ENCODE measurements around a stretch of chr11.

- PRO-cap: unidirectional peak, plus-strand start at chr11:75143393
These were observed 7.8 kb upstream of the SLCO2B1 start for GRCh38 chr11:75143007-75143543.

GRCh38 chr11:75155880-75156435, 5.1 kb downstream of the SLCO2B1 start:
- PRO-cap: no peak

GRCh38 chr11:75202007-75202746, 38.4 kb upstream of the TPBGL start:
- PRO-cap: no peak

DNA sequence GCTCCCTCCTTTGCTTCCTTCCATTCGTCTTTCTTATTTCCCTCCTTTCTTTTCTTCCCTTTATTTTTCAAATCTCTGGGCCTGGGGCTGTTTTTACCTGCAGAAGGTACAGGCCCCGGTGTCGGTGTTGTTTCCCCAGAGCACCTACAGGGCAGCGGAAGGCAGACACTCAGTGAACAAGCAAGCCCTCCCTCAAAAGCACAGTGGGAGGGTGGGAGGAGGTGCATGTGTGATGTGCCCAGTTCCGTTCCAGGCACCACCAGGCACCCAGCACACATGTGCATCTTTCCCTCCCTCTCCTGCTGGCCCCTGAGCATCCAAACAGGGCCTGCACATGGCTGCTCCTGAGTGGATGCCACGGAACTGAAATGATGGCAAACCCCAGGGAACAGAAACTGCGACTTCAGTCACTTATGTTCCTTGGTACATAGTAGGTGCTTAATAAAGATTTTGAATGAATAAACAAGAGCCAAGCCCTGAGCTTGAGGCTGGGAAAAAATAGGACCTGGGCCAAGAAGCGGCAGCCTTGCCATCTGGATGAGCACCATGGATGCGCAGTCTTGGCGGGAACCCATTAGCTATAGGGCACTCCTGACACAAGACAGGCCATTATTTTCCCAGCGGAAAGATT, 47.8 kb downstream of the ARRB1 start:
- PRO-cap: no peak

- PRO-cap: no peak
These were observed 27.9 kb downstream of the ARRB1 start for GRCh38 chr11:75323469-75324042.

DNA sequence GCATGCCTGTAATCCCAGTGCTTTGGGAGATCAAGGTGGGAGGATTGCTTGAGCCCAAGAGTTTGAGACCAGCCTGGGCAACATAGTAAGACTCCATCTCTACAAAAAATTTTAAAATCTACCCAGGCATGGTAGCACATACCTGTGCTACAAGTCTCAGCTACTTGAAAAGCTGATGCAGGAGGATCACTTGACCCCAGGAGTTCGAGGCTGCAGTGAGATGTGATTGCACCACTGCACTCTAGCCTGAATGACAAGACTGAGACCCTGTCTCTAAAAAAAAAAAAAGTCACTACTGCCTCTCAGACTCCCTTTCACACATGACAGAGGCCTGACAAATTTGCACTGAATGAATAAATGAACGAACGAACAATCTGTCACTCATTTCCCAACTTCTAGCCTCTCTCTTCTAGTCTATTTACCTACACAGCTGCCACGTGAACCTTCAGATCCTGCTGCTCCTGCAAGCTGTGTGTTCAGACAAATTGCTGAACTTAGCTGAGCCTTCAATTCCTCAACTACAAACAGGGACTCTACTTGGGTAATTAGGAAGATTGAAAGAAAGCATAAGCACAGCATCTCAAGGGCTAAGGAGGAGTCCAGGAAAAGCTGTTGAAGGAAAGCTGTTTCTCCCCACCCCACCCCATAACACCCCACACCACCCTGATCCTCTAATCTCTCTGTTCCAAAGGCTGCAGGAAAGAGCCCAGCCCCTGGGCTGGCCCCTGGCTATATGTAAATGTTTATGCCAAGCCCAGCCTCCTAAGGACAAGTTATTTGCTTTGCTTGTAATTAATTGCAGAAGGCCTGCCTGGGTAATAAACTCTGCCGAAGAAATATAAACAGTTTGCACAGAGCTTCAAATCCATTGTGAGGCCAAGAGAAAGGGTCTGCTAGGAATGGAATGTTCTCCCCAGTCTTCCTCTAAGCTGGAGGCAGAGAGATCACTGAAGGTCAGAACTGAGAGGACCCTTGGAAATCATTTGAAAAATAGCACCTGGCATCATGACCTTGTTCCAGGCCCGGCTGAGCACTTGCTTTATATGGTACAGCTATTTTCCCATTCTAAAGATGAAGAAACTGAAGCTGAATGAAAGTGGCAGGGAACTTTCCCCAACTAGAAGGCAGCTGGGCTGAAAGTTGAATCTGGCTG, 21.4 kb downstream of the ARRB1 start:
- PRO-cap: no peak

DNA sequence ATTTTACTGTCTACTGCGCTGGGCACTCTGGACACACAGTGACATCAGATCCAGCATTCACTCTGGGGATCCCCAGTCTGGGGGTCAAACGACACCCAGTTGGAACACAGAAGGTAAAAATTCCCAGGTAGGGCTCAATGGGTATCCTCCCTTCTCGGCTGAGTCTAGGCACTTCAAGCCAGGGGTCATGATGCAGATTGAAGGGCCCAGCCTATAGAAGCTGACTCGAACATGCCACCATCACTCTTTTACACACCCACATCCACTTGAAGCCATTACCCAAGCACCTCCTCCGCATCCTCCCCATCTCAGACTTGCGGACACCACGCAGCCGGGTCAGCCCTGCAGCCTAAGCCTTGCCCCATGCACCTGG, 354 bp downstream of the KLHL35 start:
- PRO-cap: no peak

DNA sequence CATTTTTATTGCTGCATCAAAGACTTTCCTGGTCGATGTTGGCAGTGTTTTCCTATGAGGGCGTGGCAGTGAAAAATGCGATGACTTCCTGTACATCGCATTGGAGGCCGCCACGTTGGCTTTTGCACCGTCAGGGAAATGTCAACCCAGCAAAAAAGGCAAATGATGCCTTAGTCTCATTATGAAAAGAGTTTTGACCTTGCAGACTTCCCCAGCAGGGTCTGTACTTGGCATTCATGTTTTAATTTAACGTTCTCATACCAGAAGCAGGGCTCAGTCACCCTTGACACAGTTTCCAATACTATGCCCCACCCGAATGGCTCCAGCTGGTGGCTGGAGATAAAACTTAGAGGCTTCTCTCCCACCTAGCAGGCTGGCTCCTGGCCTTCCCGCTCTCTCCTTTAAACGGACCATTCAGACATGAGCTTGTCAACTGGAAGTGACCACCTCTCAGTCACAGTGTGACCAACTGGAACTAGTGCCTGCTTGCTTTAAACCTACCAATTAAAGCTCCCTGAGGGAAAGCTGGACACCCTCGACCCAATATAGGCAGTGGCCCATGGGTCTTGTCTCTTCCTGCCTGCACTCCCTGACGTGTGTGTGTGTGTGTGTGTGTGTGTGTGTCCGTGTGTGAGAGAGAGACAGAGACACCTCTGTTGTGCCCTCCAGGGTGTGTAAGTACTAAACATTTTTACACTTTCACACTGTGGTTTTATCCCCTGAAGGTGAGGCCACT, 8.7 kb upstream of the GDPD5 start:
- PRO-cap: no peak

GRCh38 chr11:75604289-75604890, 42.3 kb downstream of the SERPINH1 start:
- PRO-cap: no peak

DNA sequence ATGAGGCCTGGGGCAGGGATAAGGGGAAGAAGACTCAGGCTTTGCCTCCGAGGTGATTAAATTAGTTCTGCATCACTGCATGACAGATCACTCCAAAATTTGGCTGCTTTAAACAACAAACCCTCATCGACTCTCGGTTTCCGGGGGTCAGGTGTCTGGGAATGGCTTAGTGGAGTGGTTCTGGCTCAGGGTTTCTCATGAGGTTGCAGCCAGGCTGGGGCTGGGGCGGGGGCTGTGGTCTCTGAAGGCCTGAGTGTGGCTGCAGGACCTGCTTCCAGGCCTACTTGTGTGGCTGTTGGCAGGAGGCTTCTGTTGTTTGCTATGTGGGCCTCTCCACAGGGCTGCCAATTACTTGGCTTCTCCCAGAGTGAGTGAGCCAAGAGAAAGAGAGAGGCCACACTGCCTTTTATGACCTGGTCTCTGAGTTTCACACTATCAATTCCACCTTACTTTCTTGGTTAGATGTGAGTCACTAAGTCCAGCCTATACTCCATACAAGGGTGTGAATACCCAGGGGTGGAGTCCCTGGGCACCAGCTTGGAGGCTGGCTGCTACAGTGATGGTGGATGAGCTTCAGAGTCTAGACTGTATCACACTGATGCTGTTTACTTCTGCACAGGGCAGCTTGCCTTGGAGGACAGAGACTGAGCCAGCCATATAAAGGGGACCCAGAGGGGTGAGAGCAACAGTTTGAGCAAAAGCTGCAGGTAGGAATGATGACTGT, 16.0 kb downstream of the MOGAT2 start:
- PRO-cap: no peak

GRCh38 chr11:75802252-75802726, 12.7 kb upstream of the UVRAG start:
- PRO-cap: no peak

DNA sequence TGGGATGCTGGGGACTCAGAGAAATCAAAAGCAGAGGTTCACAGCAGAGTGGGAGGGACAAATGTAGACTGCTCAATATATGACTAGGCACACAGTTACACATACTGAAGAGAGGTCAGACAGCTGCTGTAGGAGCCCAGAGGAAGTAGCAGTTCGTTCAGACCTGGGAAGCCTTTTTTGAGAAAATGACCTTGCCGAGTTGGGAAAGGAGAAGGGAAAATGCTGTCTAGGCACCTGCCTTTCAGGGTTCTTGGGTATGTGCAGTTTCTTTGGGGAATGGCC, 4.3 kb upstream of the UVRAG start:
- PRO-cap: no peak

GRCh38 chr11:75812894-75813531, 2.0 kb upstream of the UVRAG start:
- PRO-cap: no peak

DNA sequence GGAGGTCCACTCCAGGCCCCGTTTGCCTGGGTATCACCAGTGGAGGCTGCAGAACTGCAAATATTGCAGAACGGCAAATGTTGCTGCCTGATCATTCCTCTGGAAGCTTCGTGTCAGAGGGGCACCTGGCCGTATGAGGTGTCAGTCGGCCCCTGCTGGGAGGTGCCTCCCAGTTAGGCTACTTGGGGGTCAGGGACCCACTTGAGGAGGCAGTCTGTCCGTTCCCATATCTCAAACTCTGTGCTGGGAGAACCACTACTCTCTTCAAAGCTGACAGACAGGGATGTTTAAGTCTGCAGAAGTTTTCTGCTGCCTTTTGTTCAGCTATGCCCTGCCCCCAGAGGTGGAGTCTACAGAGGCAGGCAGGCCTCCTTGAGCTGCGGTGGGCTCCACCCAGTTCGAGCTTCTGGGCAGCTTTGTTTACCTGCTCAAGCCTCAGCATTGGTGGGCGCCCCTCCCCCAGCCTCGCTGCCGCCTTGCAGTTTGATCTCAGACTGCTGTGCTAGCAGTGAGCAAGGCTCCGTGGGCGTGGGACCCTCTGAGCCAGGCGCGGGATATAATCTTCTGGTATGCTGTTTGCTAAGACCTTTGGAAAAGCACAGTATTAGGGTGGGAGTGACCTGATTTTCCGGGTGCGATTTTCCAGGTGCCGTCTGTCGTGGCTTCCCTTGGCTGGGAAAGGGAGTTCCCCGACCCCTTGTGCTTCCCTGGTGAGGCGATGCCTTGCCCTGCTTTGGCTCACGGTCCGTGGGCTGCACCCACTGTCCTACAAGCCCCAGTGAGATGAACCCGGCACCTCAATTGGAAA, 164.3 kb downstream of the UVRAG start:
- PRO-cap: no peak

- PRO-cap: no peak
These were observed 86.6 kb downstream of the WNT11 start for GRCh38 chr11:76119759-76120081.

GRCh38 chr11:76140998-76141400, 65.3 kb downstream of the WNT11 start:
- PRO-cap: no peak

DNA sequence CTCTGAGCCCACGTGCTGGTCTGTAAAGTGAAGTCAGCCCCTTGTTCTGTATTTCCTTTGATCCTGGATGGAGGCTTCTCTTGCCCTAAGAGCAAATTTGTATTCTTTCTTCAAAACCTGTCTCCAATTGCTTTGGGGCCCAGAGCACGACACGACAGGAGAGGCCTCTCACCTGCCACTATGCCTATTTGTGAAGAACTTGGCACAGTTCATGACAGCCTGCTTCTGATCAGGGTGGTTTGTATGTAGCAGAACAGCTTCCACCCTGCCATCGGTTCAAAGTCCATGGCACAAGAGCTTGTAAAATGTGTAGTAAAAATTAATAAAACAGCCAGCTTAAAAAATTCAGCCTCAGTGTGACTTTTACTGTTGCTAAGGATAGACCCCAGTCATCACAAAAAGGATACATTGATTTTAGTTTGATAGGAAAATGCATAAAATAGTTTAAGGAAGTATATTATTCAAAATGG, 58.9 kb downstream of the WNT11 start:
- PRO-cap: no peak

GRCh38 chr11:76185365-76185807, 20.9 kb downstream of the WNT11 start:
- PRO-cap: no peak

DNA sequence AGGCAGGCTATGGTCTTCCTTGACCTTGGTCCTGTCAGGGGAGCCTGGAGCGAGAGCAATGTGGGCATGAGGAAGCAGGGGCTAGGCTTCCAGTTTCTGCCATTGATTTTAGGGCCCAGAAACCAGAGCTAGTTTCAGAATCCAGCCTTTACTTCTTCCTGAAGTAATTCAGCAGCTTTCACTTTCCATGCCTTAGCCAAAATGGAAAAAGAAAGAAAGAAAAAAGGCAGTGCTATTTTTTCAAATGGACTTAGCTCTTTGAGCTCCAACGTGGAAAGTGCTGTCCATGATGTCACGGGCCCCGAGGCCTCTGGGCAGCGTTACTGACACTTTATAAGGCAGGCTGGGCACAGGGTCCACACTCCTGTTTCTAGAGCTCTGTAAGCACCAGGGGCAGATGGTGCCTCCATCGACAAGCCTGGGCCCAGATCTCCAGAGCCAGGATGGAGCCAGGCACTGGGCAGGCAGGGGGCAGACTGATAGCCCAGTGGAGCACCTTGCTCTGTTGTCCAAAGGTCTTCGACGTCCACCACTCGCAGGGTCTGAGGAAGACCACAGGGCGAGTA, 21.8 kb upstream of the WNT11 start:
- PRO-cap: no peak

DNA sequence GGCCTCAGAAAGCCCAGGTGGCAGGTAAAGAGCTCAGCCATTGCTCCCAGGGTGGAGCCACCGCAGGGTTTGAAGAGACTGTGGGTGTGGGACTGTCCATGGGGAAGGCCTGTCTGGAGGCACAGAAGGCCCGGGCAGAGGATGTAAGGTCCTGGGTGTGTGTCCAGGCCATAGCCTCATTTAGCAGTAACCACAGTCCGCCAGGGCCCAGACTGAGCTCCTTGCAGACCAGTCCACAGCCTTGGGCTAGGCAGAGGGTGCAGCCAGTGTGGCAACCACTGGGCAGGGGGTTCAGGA, 27.6 kb upstream of the WNT11 start:
- PRO-cap: no peak